ENCODE data around the genes PANK4, MMEL1 and ACTRT2.

GRCh38 chr1:2354781-2355619, 36.4 kb downstream of the MORN1 start:
- PRO-cap = no peak

GRCh38 chr1:2390902-2391365, 420 bp downstream of the MORN1 start:
- PRO-cap = no peak

GRCh38 chr1:2395144-2395675, 3.6 kb downstream of the RER1 start:
- PRO-cap = no peak

- PRO-cap = no peak
Measured at GRCh38 chr1:2402796-2403551, 9.4 kb downstream of the PEX10 start.

- PRO-cap = no peak
Measured at GRCh38 chr1:2413172-2413717, 881 bp upstream of the PEX10 start.

DNA sequence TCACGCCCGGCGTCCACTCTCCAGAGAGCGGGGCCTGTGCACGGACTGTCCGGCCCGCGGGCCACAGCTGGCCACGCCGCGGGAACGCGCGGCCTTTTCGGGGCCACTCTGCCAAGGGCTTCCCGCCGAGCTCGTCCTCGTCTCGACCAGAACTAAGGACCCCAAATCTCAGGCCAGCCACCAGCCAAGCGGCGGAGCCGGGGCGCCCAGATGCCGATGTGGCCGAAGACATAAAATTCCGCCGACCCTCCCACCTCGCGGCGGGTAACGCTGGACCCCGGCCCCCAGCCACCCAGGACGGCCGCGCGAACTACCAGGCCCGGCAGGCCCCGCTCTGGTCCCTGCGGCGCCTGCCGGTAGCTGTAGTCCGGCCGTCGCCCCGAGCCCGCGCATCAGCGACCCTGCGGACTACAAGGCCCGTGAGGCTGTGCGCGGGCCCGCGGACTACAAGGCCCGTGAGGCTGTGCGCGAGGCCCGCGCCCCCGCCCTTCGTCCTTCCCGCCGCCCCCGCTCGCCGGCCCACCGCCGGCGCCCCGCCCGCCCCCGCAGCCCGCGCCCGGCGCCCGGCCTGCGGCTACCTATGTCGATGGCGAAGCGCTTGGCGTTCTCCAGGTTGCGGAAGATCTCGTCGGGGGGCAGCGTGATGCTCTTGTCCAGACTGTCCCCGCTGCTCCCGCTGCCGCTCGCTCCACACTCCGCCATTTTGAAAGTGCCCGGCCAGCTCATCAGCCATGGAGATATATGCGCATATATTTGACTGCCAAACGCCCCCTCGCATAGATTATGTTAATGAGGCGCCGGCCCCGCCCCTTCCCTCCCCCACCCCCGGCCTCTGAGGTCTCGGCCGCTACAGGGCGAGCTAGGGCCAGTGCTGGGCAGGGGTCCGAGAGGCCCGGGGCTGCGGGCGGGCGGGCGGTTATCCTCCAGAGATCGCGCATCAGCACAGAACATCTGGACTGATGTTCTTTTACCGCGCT, at the start of gene PANK4:
Gene PANK4, minus strand, starts transcription at position 711 of the 977 bp plus-strand sequence.
- PRO-cap = bidirectional peak, plus-strand start at position 477 of the sequence, minus-strand start at position 312 of the sequence; unidirectional peak, minus-strand start at position 711 of the sequence

GRCh38 chr1:2564081-2564566, 8.0 kb downstream of the TNFRSF14 start:
- PRO-cap = no peak

GRCh38 chr1:2577399-2578095, 9.0 kb upstream of the PRXL2B start:
- PRO-cap = no peak

GRCh38 chr1:2592638-2593169, 6.1 kb downstream of the PRXL2B start:
- PRO-cap = no peak

DNA sequence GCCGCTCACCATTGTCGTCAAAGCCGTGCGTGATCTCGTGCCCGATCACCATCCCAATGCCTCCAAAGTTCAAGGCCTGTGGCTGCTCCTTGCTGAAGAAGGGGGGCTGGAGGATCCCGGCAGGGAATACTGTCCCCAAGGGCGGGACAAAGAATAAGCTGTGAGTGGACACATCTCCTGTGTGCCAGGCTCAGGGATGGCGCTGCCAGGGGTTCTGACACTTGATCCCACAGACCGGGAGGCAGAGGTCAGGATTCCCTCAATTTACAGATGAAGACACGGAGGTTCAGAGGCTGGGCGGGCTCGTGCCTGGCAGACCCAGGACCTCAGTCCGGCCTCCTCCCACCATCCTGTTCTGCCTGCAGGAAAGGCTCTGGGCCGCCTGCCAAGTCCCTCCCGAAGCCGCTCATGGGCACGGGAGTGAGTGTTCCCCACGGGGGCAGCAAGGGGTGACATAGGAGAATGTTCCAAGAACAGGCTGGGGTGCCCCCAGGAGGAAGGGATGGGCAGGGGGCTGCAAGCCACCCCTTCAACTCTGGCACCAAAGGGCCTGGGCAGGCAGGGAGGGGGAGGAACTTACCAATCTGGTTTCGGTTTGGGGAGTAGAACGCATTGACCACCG, 7.3 kb downstream of the PRXL2B start:
- PRO-cap = no peak

GRCh38 chr1:2609301-2609500, 22.6 kb downstream of the PRXL2B start:
- PRO-cap = no peak

- PRO-cap = no peak
Measured at GRCh38 chr1:2632618-2633390, at the start of gene MMEL1. TSS of gene MMEL1 (minus strand) at chr1:2633016.

GRCh38 chr1:2847314-2847726, 45.8 kb upstream of the TTC34 start:
- PRO-cap = no peak

DNA sequence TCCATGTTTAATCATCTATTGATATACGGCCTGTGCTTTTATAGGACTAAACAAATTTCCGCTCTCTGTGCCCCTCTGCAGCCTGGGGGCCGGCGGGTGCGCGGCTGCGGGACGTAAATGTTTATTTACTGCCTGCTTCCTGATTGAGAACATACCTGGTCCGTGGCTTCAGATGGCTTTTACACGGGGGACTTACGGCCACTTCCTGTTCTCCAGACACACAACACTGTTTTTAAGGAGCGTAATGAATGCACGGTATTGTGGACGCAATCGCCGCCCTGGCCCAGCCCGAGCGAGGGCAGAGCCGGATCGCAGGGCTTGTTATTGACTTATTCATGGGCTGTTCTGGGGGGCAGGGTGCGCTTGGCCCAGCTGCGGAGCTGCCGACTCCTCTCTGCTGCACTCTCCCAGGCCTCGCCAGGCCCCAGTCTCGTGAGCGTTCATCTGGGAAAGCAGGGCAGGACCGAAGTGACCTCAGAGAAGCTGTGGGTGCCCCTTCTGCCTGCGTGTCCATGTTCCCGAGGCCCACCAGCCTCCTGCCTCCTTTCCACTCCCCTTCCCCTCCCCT, 52.8 kb upstream of the ACTRT2 start:
- PRO-cap = bidirectional peak, plus-strand start at position 343 of the sequence, minus-strand start at position 207 of the sequence

DNA sequence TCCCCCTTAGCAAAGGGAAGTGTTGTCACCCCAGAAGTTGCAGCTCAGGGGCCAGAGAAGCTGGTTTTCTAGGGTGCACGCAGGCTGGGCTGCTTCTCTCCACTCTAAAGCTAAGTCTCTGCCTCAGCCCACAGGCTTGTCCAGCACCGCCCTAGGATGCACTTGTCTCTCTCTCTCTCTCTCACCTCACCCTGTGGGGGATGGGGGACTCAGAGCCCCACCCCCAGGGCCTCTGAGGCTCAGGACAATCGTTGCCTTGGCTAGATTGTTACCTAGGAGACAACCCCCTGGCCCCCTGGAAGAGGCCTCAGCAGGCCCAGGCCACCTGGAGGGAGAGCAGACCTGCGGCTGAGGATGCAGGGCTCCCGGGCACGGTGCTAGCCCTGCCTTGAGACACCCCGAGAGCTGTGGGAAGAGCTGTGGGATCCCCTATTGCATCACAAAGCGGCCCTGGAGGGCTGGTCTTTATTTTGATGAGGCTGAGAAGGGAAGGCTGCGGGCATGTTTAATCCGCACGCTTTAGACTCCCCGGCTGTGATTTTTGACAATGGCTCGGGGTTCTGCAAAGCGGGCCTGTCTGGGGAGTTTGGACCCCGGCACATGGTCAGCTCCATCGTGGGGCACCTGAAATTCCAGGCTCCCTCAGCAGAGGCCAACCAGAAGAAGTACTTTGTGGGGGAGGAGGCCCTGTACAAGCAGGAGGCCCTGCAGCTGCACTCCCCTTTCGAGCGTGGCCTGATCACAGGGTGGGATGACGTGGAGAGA, at the start of gene ACTRT2:
Gene ACTRT2, plus strand, starts transcription at position 282 of the 765 bp plus-strand sequence.
- PRO-cap = no peak

DNA sequence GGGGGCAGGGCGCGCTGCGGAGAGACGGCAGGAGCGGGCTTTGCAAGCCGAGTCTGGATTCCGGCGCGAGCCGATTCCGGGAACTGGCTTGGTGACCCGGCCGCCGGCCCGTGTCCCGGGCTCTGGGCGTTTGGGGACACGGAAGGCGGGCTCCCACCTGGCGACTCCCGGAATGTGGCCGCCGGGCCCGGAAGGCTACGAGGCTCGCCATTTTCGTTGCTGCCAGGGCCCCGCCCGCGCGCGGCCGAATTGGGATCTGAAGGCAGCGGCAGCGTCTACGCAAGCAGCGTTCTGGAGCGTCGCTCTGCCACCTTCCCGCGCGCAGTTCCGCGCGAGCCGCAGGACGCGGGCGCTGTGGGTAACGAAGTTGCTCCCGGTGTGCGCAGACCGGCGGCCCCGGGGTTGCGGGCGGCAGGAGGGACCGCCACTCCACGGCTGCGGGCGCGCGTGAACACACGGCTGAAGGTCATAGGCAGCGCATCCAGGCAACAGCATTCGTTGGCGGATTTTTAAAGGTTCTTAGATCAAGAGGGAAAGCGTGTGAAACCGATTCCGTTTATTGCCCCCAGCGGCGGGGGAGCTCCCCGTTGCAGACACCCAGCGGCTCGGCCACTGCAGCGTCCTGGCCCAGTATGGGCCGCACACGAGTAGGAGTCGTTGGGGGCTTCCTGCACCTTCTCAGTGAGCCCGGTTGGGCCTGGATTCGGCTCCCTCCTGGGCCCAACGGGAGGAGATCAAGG, 5.3 kb upstream of the PRDM16 start:
- PRO-cap = no peak

- PRO-cap = no peak
Measured at GRCh38 chr1:3113636-3114508, 44.9 kb downstream of the PRDM16 start.

- PRO-cap = no peak
Measured at GRCh38 chr1:3127869-3128450, 59.0 kb downstream of the PRDM16 start.

DNA sequence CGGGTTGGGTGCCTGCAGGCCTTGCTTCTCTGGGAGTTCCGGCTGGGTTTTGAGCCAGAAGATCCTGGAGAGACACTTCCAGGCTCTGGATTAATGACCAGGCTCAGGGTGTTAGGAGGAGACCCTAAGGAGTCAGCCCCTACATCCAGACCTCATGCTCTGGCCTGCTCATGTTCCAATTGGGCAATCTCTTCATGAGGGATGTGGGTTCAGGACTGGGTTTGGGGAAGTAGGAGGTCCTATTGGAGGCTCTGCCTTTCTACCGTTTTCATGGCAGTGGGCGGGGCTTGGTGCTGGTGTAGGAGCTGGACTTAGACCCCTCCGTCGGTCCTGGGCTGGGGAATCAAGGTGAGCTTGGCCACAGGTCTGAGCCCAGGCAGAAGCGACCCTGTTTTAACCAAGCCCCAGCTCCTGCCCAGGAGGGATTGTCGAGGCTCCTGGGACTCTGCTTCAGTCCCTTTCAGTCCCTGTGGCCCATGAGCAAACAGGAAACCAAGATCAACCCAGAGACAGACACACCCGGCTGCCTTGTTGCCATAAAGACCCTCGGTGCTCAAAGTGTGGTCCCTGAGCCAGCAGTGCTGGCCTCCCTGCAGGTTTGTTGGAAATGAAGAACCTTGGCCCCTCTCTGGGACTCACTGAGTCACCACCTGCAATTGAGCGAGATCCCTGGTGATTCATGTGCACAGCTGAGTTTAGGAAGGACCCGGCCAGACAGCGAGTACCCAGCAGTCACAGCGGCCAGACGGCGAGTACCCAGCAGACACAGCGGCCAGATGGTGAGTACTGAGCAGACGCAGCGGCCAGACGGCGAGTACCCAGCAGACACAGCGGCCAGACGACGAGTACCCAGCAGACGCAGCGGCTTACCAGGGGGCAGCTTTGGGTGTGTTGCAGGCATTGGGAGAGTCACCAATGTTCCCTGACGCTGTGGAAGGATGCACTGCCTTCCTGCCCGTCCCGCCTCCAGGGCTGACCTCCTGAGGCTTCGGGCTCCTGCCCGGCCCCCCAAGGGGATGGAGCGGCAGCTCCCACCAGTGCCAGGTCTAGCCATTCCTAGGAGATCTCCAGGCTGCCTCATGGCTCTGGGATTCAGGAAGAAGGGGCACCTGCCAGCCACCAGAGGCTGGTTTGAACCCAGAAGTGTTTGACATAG, 123.7 kb downstream of the PRDM16 start:
- PRO-cap = no peak

- PRO-cap = no peak
Measured at GRCh38 chr1:3314049-3314371, 140.5 kb upstream of the ARHGEF16 start.